Measurements from ENCODE around the genes FCMR and CD46.

DNA sequence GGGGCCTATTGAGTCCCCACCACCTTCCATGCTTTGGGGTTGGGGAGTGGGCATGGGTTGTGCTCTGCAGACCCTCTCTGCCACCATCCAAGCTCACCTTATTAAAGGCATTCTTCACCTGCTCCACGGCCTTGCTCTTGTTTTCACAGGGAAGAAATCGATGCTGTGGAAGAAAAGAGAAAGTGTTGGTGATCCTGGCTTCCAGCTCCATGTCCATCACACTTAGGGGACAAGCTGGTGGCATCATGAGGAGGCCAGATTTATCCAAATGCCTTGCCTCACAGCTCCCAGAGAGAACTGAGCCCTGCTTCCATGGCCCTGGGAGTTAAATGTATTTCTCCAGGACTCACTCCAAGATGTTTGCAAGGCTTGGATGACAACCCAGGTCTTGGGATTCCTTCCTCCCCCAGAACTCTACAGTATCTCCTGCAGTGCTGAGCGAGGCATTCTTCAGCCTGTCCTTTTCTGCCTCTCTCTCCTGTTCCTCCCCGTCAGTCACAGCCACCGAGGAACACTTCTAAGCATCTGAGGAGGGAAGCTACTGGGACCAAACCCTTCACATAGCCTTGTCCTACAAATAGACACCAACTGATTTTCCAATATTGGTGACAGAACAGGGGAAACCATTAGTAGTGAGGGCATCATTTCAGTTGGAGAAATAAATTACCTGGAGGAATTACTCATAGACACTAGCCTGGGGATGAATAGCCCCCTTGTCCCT is 681 bp upstream of the IL19 start:
- RRBS: no CpG with 5 or more reads among the region's 5 CpGs

DNA sequence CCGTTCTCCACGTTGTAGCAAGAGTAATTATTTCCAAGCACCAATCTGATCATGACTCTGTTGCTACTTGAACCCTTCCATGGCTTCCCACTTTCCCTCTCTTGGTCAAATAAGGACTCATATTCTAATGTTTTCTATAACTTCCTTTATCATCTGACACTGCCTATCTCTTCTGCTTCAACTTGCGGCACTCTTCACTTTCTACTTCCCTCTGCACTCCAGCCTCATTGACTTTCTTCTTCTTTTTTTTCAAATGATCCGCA is 7.2 kb upstream of the IL10 start:
- RRBS: no CpG with 5 or more reads among the region's 4 CpGs

- RRBS: 86% methylated on average over 4 of the region's 24 CpGs
Measured at GRCh38 chr1:206784331-206785152, 12.2 kb upstream of the IL10 start.

- RRBS: no CpG with 5 or more reads among the region's 9 CpGs
Measured at GRCh38 chr1:206865904-206866504, 581 bp downstream of the IL20 start.

DNA sequence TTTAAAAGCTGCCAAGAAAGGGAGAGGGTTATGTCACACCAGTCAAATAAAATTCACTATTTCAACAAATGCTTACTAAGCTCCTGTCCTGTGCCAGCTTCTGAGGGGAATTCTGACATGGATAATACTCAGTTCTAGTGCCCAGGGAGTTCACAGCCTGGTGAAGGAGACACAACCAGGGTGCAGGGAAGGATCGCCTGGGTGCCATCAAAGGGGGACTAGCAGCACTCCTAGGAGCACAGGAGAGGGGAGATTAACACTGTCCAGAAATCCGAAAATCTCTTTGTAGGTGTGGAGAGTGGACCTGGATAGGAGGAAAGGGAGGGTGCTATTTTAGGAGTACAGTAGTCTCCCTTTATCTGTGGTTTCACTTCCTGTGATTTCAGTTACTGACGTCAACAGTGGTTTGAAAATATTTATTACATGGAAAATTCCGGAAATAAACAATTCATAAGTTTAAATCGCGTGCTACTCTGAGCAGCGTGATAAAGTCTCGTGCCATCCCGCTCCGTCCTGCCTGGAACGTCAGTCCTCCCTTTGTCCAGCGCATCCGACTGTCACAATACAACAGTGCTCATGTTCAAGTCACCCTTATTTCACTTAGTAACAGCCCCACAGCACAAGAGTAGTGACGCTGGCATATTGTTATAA is 6.6 kb upstream of the IL24 start:
- RRBS: no CpG with 5 or more reads among the region's 14 CpGs

DNA sequence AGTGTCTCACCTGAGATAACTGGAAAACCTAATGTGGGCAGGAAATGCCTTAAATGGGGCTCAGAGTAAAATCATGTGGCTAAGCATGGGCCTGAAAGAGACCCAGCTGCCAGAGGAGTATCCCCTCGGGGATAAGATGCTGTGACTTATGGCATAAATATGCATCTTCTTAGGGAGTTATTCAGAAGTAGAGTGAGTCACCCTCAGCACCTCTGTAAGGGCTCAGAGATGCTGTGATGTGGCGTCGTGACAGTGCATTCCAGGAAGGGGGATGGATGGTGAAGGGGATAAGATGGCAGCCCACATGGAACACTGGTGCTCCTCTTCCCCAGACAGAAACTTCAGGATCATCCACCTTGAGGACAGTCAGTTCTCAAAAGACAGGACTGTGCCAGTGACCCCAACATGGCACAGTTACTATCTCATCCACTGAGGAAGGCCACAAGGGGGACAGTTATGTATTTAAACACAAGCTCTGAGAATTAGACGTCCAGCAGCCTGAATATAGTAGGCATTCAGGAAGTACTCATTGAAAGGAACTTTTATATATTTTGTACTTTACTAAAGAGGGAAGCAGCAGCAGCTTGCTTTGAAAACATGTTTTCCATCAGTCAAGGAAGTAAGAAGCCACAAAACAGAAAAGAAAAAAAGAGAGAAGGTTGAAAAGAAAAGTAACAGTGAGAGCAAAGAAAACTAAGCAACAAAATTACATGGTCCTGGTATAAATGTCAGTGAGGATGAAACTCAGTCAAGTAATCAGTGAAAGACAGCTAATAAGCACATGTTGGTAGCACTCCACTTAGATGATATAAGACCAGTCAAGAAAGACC is 8.3 kb downstream of the IL24 start:
- RRBS: no CpG with 5 or more reads among the region's 4 CpGs

- RRBS: no CpG with 5 or more reads among the region's 8 CpGs
Measured at GRCh38 chr1:206921805-206922399, at the start of gene FCMR. Gene FCMR, minus strand, starts transcription at chr1:206921941.

GRCh38 chr1:206924528-206925292 is 3.0 kb upstream of the FCMR start:
- RRBS: no CpG with 5 or more reads among the region's 12 CpGs

- RRBS: 100% methylated on average over 2 of the region's 12 CpGs
Measured at GRCh38 chr1:206932799-206933373, 11.1 kb upstream of the FCMR start.

DNA sequence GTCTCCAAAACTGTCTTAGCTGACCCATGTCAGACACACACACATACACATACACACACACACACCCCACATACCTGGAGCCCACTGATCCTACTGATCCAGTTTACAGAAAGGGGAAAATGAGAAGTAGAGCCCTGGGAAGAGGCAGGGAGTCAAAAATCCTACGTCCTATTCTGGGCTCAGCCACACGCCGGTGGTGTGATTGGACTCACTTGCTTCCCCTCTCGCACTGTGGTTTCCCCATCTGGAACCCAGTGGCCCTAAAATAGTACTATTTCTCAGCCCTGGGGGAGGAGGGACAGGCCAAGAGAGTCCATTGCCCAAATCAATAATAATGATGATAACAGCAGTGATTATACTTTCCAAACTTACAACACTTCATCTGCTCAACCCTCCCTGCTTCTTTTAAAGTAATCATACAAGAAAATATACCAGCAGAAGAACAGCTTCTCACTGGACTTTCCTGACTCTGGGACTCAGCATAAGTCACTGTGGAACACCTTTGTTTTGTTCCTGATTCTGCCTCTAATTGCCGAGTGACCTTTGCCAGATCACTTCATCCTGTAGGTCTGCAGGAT is 3.0 kb upstream of the PIGR start:
- RRBS: no CpG with 5 or more reads among the region's 5 CpGs

GRCh38 chr1:206953558-206954022 is 7.3 kb upstream of the PIGR start:
- RRBS: no CpG with 5 or more reads among the region's 2 CpGs

DNA sequence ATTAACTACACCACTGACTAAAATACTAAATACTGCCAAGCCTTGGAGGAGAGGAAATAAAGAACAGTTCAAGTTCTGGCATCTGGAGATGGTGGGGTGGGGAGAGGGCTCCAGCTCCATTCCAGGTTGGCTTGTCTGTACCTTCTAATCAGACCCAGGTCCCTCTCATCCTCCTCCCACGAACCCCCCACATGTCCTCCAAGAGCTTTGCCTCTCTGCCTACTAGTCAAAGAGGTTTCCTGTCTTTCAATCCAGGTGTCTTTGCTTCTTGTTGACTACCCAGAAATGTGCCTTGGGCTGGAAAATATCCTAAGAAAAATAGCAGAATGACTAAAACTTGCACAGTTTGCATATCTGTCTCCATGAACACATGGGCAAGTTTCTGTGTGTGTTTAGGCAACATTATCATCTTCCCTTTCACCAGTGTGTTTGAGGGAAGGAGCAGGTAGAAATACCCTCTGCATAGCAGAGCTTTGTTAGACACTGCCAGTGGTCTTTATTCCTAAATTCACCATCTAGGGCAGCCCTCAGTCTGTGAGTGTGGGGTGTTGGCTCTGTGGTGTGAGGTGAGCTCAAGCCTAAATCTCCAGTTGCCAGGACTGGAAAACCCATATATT is 1.6 kb downstream of the C1orf116 start:
- RRBS: no CpG with 5 or more reads among the region's 1 CpG

GRCh38 chr1:207172355-207172554 is 68.2 kb downstream of the C4BPA start:
- RRBS: no CpG with 5 or more reads among the region's 1 CpG

GRCh38 chr1:207218974-207219570 is 102.4 kb upstream of the CD55 start:
- RRBS: no CpG with 5 or more reads among the region's 4 CpGs

DNA sequence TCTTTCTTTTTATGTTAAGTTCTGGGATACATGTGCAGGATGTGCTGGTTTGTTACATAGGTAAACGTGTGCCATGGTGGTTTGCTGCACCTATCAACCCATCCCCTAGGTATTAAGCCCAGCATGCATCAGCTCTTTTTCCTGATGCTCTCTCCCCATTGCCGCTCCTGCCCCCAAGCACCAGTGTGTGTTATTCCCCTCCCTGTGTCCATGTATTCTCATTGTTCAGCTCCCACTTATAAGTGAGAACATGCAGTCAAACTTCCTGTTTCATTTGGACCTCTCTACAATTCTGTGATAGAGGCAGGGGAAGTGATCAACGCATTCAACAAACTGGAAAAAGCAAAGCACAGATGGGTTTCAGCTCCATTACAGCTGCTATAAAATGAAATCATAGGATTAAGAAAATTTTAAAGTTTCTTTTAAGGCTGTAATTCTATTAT is 23.3 kb upstream of the CD55 start:
- RRBS: no CpG with 5 or more reads among the region's 3 CpGs

GRCh38 chr1:207750849-207751346 is 956 bp upstream of the CD46 start:
- RRBS: no CpG with 5 or more reads among the region's 5 CpGs

- RRBS: under 1% methylated on average over 10 of the region's 38 CpGs
Measured at GRCh38 chr1:207751548-207752213, at the start of gene CD46. Gene CD46, plus strand, starts transcription at chr1:207752054.

DNA sequence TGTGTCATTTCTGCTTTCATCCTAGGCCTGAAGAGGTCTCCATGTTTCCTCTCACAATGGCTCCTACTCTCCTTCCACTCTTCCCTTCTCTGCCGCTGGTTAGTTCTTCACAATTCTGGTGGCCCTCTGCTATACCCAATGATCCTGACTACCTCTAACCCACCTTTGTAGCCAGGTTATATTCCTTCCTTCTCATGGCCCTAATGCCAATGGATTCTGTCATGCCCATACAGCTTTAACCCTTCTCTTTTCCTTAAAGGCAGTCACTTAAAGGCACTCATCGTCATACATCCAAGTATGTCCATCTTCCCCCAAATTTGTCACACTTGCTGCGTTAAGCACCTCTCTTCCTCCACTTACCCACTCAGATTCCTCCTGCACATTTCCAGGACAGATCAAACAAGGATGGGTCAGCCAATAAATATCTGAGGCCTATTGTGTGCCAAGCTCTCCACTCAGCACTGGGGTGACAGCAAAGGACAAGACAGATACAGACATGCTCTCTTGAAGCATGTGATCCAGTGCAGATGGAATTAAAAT is 47.8 kb downstream of the CD34 start:
- RRBS: no CpG with 5 or more reads among the region's 3 CpGs

GRCh38 chr1:207868507-207868800 is 42.5 kb downstream of the CD34 start:
- RRBS: under 1% methylated on average over 3 of the region's 17 CpGs